Occipital lobe (tissue), 2 donors: ENCODE data around the gene TC2N.

DNA sequence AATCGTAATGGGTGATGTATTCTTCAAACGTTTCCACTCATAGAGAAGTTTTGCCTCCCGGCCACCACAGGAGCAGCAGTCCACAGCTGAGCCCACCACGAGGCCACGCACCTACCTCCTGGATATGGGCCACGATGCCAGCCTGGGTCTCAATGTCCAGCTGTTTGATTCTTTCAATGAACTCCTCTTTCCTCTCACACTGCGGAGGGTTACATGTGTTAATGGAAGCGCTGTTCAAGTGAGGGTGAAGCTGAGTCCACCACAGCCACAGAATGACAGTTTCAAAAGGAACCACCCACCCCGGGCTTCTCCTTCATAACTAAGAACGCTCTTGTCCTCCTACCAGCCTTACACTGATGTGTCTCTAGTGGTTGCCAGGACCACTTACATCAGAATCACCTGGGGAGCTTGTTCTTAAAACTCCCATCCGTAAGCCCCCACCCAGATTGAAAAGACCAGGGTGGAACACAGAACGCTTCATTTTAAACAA is 75.3 kb downstream of the CCDC88C start:
- RAMPAGE, long total RNA: no peak

DNA sequence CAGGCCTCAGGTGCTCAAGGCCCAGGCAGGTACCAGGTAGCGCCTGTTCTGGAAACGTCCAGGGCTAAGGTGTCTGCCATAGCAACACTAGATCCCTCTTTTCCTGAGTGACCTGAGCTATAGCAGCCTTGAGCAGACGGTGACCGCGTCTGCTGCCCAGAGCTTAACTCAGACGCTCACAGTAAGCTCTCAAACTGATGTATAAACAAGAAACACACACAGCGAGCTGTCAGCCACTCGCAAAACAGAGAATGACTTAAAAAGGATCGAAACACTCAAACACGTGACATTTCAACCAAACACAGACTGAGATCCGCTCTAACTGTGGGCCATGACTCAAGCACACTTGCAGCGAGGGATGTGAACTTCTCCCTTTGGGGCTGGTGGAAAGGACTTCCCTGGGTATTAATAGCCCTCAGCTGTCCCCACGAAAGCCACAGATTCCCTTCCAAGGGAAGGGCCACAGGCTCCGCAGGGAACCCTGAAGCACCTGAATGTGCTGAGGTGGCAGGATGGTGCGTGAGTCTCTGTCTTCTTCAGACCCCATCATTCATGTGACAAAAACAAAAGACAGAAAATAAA is 29.1 kb downstream of the CCDC88C start:
- RAMPAGE, long total RNA: no peak

DNA sequence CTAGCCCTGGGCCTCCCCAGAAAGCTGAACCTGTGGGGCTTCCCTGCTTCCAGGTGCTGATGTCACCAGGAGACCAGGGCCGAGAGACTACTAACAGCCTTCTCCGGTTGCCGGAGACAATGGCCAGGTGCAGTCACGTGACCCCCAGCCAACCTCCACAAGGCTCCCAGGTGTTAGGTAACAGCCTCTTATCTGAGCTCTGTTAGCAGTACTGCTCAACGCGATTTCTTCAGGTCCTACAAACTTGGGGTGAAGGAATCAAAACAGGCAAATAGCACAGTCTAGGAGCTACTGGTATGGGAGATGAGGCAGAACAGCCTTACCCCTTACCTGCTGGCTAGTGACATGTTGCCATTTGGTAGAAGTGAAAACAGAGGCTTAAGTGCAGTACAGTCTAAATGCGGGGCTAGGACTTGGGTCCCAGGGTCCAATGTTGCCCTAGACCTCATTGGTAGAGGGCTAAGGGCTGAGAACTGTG is 3.9 kb downstream of the CCDC88C start:
- RAMPAGE, long total RNA: no peak

DNA sequence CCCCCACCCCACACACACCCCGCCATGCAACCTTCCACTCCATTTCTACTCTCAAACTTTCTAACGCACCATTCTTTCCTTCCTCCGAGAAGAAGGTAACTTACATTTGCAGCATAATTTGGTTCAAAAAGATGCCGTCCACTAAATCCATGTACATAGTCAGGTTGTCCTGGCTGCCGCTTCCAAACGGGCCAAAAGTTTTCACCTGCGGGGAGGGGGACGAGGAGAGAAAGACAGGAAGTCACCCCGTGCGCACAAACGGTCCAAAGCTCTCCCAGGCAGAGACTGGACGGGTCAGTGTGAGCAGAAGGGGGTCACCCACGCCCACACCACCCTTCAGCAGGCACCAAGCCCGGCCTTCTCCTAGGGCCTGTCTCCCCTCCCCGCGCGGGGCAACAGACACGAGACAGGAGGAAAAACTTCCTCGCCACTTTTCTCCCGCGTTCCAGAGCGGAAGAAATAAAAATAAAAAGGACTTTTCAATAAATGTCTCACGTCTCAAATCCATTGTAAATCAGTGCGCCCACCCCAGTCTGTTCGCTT is 915 bp downstream of the CCDC88C start:
- RAMPAGE, long total RNA: no peak

GRCh38 chr14:91418434-91419515 is 1.2 kb upstream of the CCDC88C start:
- RAMPAGE, long total RNA: no peak

DNA sequence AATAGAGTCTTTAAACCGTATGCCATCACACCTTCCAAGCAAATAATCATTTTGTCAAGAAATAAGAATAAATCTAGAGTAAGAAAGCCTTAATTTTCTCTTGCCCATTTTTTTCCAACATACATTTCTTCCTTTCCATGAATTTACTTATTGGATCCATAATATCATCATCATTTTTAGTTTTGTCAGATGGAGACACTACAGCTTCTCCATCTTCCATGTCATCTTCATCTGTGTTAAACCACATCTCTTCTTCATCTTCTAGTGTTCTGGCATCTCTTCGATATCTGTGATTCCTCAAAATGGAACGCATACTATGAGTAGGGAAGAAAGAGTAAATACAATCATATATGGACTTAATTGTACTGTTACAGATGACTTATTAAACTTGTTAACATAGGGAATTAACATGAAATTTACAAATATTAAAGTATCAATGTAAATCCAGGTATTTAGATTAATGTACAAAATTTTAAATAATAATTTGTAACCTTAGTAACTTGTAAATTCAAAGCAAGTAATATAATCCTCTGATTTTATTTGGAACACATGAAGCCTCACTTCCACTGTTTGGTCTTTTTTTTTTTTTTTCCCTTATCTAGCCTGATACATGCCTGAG is 44.4 kb upstream of the CCDC88C start:
- RAMPAGE, long total RNA: no peak

DNA sequence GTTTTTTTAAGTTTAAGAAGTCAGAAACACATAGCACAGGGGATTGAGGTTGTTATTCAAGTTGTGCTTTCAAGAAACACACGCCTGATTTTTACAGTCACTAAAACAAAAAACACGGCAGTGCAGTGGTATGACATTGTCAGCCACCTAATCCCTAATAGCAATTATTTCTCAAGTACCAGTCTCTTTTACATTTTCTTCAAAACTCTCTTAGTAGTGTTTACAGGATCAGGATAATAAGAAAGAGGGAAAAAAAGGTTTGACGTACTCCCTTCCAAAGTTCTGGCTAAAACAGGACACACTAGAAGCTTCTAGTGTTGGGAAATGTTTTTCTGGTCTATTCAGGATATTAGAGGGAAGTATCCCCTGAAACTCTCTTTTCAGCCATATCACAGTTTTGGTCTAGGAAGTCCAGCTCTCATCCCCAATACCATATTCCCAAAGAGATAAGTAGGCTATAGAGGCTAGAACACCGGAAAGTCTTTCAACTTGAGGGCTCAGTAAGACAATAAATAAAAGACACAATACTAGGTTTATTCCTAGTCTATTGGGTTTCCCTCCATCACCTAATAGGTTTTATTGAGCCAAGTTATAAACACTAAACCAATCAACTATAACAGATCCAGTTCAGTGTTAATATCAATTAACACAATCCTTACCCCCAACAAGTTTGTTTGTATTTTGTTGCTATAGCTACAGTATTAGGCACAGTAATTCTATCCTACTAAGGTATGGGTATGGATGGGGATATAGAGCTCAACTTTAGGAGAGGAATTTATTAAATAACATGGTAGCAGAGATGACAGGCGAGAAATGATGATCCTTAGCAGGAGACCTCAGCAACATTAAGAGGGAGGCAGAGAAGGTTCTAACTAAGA is 13.6 kb downstream of the PPP4R3A start:
- RAMPAGE, long total RNA: no peak

DNA sequence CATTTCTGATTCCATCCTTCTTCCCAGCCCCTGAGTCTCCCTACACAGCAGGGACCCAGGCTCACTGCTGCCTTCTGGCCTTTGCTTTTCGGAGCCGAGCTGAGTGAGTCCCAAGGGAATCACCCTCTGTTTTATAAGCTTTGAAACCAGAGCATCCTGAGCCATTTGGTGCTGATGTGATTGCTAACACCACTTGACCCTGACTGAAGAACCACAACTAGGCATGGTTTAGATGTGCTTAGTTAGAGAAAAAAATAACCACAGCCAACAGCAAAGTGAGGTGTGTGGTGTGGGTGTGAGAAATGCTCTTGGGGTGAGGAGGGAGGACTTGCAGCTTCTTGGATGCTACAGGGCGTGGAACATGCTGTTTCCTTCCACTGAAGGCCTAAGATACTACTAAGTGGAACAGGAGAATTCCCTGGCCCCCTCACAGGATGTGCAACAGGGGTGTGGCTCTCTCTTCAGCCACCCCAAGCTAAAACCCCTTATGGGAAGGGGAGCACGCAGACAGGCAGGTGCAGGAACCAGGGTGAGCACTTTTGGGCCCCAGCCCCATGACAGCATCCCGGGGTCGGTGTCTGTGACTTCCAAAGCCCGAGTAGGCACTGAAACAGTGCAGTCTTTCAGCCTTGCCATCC is at the start of gene TC2N:
TC2N (minus strand) TSS at position 205 of the 638 bp plus-strand sequence.
- RAMPAGE, long total RNA: no peak

- RAMPAGE, long total RNA: no peak
These were observed 16.6 kb upstream of the TC2N start for GRCh38 chr14:91883946-91884404.

GRCh38 chr14:92471908-92472339 is 41.7 kb upstream of the RIN3 start:
- RAMPAGE, long total RNA: no peak

DNA sequence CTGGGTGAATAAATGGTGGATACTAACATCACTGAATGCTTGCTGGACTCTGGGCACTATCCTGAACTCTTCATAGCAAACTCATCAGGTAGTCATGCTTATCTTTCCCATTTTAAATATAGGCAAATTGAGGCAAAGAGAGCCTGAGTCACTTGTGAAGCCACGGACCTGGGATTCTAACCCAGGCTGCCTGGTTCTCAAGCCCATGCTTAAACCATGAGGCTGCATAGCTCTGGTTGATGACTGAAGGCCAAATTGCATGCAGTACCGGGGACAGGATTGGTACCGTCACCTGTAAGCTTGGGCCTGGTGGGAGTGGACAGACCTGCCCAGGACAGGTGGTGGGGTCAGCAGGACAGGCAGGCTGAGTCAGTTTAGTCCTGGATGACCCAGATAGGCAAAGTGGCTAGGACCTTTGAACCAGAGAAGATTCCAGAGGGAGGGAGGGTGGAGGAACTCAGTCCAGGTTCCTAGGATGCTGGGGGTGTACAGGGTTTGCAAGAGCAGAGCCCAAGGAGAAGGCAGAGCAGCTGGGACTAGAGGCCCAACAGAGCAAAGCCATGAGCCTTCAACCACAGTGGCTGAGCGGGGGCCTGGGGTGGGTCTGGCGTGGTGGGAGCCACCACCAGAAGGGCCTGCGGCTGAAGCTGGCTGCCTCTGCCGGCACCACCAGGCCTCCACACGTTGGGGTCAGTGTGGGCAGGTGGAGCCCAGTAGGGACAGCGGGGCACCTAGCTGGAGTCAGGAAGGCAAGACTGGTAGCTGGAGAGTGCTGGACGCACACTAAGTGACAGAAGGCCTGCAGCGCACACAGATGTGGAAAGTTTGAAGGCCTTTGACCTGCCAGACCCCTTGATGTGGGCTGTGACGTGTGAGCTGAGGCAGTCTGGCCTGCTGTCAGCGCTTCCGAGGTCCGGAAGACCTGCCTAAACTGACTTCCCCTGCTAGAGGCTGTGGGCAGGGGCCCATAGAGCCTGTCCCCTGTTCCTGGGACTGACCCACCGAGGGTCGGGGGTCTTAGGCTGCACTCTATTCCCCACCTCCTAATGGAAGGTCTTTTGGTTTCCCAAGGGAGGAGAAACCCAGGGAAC is 26.1 kb downstream of the RIN3 start:
- RAMPAGE, long total RNA: no peak

DNA sequence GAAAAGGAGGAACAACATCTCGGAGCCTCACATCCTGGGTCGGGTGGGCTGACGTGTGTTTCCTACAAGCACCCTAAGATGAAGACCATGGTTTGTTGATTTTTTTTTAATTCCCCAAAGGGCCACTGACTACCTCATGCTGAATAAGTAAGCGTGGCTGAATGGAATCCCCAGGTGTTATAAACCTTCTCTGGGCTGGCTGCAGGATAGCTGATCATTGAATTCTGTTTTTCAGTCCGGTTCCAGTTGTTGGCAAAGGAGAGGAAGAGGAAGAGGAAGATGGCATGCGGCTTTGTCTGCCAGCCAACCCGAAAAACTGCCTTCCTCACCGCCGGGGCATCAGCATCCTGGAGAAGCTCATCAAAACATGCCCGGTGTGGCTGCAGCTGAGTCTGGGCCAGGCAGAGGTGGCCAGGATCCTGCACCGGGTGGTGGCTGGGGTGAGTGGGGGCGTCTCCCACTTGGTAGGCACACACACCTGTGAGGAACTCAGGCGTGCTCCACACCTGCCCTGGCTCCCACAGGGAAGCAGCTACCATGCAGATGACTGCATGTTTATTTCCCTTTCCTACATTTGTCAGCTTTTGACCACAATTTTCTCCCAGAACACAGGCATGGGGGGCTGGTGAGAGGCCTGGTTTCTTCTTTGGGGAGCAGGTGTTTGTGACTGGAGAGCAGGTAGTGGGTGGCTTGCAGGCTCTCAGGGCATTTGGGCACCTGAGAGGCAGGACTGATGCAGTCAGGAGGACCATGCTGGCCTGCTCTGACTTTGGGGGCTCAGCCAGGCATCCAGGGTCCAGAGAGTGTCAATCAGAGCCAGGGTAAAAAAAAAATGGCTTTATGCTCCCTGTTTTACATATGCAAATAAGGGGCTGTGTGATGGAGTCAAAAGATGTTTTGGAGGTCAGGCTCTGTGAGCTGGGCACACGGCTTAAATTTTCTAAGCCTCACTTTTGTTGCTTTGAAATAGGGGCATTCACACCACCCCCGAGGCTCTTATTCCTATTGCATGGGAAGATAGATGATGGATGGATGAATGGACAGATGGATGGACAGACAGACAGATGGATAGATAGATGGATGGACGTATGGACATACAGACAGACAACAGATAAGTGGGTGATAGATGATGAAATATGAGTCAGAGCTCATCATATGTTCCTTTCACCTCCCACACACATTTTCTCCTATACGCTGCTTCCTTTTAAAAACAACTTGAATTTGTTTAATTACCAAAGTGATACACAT is 42.4 kb downstream of the RIN3 start:
- RAMPAGE, long total RNA: no peak

DNA sequence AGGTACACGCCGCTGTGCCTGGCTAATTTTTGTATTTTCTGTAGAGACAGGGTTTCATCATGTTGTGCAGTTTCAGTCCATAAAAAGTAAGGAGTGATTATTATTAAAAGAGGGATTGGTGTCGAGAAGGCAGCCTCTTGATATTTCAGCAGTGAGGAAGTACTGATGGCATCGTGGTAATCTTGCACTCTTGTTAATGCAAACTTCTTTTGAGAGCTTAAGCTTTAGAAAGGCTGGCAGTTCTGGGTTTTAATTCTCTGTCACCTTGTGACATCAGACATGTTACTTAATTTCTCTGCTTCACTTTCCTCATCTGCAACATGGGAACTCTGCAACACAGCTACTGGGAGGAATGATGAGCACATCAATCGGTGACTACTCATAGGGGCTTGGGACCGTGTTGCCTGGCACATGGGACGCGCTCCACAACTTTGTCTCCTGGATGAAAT is 72.2 kb downstream of the RIN3 start:
- RAMPAGE, long total RNA: no peak

GRCh38 chr14:92676167-92676572 is 72.3 kb downstream of the LGMN start:
- RAMPAGE, long total RNA: no peak

DNA sequence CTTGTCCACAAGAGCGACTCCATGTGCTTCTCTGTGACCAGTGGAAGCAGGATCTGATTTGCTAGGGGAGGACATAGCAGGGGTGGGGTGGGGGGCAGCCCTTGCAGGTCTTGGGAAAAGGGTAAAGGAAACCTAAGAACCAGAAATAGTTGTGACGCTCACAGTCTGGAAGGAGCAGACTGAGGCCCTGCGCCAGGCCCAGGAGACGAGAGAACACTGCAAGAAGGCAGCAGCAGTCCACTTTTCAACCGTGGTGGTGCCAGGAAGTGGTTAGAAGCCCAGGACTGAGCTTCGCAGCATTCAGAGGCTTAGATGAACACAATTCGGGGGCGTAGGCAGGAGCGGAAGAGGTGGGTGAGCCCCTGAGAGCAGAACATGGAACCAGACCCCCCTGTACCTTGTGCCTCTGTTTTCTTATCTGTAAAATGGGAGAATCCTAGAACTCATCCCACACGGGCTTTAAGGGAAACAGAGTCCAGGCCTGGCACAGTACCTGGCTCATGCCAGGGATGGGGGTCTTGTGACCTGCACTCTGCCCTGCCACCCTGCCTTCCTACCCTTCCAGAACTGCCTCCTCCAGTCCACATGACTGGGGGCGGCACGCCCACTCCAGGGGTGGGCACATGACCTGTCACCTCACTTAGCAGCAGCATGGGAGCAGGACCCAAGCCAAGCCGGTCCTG is 33.5 kb downstream of the ITPK1 start:
- RAMPAGE, long total RNA: no peak

DNA sequence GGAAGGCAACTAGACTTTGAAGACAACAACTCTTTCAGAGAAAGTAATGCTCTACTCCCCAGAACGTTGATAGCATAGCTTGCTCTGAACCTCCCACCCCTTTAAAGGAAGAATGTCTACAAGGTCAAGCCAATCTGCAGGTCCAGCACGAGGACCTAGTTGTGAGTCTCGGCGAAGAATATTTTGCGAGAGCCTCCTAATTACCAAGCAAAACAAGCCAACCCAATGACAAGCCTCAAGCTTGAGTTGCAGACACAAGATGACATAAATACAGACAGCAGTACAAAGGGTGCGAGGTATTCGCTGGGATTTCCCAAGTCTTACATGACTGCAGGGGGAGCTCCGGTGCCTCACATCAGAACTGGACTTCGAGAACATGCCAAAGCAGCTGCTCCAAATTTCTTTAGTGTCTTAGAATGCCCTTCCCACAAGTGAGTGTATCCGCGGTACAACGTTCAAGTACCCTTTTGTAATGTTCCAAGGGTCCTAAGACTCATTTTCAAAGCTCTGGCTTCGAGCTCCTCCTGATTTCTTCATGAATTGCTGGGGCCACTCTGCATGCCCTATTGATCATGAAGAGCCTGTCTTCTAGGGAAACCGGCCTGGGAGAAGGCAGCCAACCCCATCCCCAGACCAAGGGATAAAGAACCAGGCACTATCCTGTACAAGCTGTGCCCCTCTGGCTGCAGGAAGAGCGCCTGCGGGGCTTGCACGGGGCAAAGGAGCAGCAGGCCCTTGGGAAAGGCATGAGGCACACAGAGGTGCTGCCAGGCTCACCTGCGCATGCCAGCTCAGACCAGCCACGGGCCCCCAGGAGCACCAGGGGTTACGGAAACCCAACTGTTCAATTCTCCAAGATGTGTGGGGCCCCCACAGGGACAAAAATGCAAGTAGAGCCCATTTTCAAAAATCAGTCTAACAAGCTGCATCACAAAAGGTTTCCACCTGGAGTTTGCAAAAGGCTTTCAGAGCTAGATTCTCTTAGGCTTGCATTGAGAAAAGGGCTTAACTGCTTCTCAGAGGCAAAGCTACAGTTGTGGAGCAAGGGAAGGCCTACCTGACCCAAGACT is 2.2 kb downstream of the ITPK1 start:
- RAMPAGE, long total RNA: no peak

GRCh38 chr14:93245557-93246478 is 38.8 kb downstream of the UBR7 start:
- RAMPAGE, long total RNA: no peak

GRCh38 chr14:93311632-93312274 is 21.1 kb downstream of the BTBD7 start:
- RAMPAGE, long total RNA: no peak

DNA sequence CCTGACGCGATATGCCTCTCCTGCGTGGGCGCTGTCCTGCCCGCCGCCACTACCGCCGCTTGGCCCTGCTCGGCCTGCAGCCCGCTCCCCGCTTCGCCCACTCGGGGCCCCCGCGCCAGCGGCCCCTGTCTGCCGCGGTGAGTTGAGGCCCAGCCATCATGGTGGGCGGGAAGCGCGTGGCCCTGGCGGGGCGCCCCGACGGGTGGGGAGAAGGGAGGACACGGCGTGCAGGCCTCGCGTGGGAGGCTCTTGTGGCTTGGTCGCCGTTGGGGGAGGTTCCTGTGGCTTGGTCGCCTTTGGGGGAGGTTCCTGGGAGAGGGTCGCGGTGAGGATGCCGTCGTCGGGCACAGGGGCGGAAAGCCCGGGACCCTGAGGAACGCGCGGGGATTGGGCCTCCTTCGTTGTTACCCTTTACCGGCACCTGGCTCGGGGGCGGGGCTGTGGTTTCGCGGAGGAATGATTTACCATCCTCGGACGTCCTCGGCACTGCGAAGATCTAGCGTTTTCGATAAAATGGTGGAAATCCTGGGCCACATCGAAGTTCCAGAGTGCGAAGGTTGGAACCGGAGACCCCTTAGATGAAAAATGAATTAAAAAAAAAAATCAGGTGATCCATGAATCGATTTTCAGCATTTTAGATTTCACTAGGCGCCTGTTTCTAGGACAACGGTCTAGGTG is 415 bp downstream of the COX8C start:
- RAMPAGE, long total RNA: no peak

DNA sequence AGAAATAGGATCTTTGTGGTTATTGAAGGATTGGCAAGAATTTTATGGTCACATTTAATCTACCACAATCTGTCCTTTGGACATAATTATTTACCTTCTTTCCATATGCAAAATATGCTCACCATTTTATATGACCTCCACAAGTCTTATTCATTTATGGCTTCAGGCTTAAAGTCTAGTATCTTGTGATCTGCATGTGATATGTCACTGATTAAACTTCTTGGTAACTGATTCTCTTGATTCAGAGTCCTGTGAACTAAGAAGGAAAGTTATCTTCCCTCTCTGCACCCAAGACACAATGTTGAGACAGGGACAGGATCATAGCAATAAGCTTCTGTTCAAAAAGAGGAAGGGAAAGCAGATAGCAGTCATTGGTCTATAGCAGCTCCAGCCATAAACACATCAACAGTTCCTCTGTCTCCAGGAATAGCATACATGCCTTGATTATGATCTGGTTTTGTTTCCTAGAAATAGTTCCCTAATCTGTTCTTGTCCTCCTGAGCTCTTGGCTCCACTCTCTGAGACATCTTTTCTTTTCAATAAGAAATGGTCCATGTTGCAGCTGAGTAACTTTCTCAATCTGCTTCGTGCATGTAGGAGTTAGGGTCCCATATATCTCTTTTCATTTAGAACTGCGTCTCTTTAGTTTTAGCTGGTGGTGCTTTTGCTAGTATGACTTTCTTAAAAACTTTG is 103.2 kb downstream of the UNC79 start:
- RAMPAGE, long total RNA: no peak